Sternocleidomastoid (tissue), 1 donor: ENCODE results near the gene MAP3K5.

DNA sequence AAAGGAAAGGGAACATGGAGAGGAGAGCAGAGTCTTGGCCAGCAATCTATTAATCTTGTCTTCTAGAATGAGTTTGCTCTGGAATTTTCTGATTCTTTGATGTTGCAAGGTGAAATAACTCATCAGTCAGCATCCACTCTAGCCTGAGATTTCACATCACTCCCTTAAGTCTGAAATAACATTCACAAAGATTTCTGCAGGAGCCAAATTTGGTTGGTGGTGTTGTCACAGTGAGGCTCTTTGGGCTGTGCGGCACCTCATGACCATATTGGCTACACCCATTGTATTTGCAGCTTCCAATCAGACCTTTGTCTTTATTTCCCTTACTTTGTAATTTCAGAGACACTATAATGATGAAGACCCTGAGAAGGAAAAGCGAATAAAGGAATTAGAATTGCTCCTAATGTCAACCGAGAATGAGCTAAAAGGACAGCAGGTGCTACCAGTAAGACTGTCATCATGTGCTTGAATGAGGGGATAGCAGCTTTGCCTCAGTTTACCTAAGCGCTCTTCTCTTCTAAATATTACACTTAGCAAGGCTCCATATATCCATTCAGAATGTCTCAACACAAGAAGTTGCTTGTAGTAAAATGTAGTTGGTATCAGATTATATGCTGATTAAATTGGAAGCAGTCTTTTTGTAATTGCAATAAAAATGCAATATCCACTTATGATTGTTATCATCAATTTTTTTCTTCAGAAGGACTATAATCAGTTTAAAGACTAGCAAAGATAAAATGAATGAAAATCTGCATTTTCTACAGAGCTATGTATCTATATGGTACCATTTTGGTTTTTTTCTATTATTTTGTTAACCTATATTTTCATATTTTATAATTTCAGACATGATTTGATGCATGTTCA, 13.1 kb downstream of the MYB start:
- PRO-cap, result no peak

DNA sequence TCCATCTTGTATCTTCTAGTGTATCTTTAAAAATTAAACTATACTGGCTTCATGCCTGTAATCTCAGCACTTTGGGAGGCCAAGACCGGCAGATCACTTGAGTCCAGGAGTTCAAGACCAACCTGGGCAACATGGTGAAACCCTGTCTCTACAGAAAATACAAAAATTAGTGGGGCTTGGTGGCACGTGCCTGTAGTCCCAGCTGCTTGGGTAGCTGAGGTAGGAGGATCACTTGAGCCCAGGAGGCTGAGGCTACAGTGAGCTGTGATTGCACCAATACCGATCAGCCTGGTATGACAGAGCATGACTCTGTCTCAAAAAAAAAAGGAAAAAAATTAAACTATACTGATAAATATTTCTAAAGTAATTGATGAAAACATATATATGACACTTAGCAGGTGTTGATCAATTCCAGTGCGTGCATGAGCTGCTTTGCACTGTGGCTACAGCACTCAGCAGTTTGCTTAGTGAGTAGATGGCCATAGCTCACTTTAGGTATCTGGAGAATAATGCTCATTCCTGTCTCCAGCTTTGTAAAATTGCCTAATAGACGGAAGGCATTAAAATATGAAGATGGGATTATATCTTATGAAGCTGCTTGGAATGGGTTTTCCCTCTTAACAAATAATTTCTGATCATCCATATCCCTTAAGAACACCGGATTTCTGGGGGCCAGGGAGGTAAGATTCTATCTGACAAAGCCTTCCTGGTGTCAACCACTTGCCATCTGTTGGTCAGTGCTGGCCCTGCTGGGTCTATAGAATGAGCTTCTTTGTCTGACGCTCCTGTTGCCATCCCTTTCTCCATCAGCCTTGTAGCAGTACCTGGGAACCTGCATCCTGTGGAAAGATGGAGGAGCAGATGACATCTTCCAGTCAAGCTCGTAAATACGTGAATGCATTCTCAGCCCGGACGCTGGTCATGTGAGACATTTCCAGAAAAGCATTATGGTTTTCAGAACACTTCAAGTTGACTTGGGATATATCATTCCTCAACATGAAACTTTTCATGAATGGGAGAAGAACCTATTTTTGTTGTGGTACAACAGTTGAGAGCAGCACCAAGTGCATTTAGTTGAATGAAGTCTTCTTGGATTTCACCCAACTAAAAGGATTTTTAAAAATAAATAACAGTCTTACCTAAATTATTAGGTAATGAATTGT, 36.3 kb downstream of the MYB start:
- PRO-cap, result no peak

DNA sequence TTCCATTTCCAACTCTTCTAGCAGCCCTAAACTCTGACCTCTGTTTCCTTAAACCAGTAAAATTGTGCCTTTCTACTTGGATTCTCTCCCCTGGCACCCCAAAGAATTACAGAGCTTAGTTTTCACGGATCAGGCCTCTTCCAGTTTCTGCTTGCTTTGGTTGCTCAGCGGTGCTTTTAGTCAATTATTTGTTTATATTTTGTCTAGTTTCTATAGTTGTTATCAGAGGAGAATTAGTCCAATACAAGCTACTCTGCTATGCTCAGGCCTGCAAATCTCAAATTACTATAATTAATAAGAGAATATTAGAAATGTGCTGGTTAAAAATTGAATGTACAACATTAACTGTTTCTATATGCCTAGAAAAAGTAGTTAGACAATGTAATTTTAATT, 55.8 kb downstream of the PDE7B start:
- PRO-cap, result no peak

GRCh38 chr6:135956517-135956857, 105.0 kb downstream of the PDE7B start:
- PRO-cap, result no peak

DNA sequence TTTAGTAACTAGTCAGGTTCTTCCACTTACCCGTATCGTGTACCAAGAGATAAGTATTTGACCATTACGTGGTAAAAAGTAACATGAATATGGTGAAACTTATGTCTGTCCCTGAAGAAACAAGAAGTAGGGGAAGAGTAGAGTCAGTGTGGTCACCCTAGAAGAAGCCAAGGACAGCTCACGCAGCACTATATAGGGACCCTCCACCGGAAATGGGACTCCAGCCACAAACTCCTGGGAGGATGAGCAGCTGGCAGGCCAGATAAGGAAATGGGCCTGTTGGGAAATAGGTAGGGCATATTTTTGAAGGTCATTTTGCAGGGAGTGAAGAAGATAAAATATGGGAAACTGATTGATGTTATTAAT, 123.2 kb downstream of the MAP7 start:
- PRO-cap, result no peak

DNA sequence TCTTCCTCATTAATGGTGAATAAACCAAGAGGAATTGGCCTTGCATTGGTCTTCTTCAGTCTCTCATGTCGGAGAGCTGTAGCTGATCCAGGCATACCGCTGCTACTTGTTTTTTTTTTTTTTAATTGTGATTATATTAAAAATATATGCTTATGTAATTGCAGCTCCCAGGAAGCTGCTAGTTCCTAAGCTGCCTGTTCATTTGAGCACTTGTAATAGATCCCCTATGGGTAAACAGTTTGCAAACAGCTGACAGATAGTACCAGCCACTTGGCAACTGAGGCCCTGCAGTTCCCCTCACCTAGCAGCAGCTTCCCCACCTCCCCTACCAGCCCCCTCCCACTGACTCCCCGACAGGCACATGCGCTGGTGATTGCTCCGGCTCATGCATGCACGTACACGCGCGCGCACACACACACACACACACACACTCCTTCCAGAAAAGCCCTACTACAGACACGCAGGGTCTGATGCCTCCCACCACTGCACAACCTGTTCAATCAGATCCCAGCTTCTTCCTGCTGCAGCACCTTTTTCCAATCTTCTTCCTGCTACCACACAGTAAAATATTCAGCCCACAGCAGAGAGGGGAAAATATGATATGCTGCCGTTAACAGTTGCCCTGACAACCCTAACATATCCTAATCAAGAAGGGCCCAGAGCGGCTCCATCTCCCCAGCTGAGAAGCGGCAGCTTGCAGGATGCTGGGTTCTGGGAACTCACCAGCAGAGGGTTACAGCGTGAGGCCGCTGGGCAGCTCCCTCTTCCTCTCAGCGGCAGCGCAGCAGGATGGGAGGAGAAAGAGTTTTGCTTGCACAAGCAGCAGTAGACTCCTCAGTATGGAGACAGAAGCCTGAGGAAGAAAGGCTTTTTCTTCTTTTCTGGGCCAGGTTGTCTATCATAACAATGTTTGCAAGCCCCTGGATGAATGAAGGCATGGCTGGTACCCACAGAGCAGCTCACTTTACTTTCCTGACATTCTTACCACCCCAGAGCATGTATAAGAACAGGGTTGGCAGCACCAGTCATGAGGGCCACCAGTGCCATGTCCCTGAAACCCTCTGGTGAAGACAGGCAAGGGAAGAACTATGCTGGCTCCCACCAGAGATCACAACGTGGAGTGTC, 24.0 kb downstream of the MAP7 start:
- PRO-cap, result no peak

- PRO-cap, result no peak
Measured at GRCh38 chr6:136662340-136662959, 112.2 kb upstream of the MAP7 start.

GRCh38 chr6:136753416-136754147, 38.7 kb downstream of the MAP3K5 start:
- PRO-cap, result no peak

DNA sequence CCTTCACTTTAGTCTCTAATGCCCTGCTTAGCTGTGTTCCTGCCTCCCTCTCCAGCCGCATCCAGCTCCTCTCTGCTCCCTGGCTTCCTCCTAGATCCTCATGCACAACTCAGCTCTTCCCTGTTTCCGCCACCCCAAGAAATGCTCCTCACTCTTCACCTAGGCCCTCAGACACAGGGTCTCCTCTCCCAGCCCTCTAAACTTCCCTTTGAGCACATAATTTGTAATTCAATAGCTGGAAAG, 37.2 kb downstream of the MAP3K5 start:
- PRO-cap, result no peak

DNA sequence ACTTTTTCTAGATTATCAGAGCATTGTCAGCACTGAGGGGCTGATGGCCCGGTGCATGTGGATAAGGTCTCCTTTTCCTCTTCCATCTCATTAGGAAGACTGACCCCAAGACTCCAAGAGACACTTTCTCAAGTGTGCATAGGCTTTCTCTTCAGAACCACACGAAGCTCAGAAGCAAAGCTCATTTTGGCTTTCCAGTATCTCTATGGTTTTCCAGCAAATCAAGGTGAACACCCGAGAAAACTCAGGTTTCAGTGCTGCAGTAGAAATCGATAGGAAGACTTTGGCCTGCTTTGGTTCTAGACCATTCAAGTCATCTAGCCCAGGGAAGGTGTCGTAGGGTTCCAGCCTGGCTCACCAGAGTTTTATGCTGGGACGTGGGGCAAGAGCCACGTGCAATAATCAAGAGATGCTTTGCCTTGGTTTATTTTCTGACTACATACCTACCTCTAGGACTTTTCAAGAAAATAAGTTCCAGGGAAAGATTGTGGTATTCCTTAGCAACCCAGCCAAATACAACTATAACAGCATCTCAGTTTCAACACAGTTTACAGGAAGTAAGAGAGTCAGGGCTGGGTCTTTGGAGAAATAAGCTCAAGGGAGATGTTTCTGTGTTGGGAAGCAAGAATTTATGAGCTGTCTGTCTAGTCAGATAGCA, 35.4 kb downstream of the MAP3K5 start:
- PRO-cap, result no peak

DNA sequence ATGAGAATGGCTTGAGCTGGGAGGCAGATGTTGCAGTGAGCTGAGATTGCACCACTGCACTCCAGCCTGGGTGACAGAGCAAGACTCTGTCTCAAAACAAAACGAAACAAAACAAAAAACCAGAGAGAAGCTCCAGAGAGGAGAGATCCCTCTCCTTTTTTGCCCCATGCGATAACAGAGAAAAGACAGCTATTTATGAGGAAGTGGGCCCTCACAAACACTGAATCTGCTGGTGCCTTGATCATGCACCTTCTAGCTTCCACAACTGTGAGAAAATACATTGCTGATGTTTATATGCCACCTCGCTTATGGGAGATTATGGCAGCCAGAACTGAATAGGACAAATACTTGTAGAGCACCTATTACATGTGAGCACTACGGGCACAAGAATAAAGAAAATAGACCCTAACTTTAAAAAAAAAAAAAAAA, 31.4 kb downstream of the MAP3K5 start:
- PRO-cap, result no peak

DNA sequence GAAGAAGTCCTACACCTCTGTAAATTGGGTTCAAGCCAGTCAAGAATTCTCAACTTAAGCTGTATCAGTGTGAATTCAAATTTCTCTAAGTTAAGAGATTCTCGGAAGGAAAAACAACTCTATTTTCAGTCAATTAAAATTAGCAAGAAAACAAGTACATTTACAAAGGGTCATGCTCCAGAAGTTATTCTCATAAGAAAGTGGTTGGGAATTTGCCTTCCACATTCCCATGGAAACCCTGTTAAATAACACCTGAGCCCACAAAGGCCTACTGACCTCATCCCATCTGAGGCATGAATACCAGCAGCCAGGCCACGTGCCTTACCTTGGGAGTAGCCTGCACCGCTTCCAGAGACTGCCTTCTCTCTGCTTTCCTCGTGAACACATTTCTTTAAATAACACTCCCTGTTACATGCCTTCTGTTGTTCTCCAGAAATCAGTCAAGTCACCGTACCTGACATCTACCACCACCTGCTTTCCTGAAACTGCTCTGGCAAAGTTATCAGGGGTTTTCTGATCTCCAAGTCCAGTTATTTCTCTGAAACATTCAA, 19.3 kb downstream of the MAP3K5 start:
- PRO-cap, result no peak

DNA sequence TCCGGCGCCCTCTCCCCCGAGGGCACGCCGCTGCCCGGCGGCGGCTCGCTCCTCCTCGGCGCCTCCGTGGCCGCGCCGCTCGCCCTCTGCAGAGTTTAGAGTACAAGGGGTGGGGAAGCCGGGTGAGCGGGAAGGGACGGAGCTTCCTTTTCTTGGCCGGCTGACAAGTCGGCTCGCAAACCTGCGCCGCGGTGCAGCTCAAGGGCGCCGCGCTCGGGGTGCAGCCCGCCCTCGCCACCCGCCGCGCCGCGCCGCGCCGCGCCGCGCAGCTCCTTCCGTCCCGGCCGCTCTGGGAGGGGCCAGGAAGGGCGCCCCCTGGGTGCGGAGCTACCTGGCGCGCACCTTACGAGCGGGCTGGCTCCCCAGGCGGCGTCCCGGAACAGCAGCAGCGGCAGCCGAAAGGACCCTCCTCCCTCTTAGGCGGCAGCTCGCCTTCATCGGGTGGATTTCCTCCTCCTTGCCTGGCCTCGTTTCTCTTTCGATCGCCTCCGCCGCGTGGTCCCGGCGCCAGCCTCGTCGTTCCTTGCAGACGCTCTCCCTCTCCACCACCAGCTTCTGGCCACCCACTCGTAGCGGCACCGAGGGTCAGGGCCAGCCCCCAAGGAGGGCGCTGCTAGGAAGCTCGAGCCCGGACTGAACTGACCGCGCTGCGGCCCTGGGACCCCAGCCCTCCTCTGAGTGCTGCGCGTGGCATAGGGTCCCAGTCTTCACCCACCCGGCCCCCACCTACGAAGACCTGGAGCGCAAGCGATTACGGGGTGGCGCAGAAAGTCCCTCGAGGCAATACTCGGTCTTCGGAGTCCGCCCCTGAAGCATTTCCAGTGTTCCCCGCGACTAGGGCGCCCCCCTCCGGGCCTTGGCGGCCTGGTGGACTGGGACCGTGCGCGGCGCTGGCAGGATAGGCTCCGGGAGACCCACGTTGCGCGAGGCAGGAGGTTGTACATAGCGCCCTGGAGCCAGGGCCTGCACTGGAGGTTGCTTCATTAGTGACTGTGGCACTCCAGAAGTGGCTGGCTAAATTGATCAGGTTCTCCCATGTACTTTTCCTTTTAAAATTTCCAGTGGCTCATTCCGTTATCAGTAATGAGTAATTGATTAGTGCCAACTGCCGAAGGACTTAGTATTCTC, at the start of gene MAP3K5:
TSS of gene MAP3K5 (minus strand) at position 175 of the 1,128 bp plus-strand sequence.
- PRO-cap, result bidirectional peak, plus-strand start at position 346 of the sequence, minus-strand start at position 97 of the sequence; unidirectional peak, minus-strand start at position 785 of the sequence

DNA sequence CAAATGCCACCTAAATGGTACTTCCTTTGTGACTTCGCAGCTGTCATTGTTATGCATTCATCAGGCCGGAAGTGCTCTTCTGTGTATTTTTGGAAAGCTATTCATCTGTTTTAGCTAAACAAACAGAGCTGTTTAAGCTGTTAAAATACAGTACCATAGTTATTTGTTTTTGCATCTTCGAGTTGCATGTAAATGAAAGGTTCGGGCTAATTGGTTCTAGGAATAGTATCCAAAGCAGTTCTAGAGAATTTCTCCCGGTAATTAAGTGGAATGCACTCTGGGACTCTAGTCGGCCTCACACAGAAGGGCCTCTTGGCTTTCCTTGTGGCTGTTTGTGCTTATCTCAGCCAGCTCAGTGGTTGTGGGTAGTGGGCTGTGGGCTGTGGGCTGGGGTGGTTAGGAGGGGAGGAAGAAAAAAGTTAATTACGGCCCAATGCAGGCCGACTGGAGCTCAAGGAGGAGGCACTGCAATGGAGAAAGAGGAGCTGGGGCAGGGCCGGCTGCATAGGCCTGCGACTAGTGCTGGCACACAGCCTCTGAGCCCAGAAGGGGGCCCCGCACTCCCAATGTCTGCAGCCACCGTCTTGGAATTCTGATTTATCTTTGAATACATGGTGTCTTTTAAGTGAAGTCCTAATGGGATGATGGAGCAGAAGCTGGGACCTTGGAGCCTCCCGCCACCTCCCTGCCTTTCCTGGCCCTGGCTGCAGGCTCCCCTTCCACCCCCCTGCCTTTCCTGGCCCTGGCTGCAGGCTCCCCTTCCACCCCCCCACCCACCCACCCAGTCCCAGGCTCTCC, 35.0 kb downstream of the SLC35D3 start:
- PRO-cap, result no peak

DNA sequence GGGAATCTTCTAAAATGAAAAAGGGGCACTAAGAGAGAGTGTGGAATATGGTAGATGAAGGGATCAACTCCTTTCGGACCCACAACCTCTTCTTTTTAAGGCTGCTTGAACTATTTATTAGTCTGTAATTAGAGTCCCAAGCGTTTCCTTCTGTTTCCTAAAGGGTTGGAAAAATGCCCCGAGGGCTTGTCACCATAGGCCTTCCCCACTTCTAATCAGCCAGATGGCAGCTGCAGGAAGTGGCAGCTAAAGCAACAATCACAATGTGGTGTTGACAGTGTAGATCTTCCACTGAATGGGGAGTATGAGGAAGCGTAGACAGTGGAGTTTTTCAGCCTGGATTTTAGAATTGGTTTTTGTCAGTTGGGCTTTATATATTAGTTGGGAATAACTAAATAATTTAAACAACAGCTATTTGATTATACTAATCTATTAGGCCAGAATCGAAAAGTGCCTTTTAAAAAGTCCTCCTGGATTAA, 40.6 kb downstream of the SLC35D3 start:
- PRO-cap, result no peak

DNA sequence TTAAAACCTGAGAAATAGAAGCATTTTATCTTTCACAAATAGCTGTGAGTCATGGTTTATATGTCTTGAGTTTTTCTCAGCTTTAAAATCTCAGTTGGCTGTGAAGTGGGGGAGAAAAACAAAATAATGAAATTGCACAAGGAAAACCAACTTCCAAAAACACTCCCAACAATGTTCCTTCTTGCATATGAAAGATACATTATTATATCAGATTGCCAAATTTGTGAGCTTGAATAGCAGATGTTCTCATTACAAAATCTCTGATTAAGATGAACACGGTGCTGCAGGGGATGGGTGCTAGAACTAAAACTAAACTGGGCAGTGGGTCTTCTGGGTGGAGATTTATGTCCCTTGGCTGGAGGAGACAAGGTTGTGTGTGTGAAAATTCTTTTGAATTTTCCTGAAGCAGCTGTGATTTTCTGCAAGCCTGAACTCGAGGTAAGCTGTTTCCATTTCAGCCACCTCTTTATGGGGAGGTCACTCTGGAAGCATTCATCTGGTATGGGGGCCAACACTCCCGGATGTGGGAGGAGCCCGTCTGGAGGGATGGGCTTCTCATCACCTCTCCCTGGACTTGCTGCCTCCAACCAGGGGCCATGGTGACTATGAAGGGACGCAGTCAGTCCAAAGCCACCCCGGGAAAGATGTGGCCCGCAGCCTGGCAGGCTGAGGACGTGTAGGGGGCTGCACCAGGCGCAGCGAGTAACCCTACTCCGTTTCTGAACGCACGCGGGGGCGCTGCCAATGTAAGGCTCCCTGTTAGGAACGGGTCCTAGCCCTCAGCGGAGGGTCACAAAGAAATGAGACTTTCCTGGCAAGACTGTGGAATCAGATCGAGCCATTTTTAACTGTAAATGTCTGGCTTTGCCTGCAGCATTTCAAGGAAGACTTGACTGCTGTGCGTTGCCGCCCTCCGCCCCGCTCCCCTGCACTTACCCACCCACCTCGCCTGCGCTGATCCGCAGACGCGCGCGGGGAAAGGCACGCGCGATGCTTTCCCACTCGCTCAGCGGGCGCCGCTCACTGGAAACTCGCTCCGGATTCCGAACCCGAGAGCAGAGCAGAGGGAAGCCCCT, 55.3 kb downstream of the IL20RA start:
- PRO-cap, result no peak

DNA sequence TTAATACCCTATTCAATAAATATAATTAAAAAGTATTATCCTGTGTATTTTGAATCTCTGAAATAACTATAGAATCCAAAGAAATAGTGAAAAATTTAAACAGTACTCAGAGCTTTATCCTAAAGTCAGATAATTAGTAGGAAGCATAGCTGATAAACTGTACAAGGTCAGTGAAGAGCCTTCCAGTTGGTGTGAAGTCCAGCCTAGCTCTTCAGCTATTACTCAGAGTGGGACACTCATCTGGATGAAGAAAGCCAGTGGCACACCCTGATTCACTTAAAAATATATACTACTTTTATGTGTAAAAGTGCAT, 3.1 kb downstream of the IFNGR1 start:
- PRO-cap, result no peak

DNA sequence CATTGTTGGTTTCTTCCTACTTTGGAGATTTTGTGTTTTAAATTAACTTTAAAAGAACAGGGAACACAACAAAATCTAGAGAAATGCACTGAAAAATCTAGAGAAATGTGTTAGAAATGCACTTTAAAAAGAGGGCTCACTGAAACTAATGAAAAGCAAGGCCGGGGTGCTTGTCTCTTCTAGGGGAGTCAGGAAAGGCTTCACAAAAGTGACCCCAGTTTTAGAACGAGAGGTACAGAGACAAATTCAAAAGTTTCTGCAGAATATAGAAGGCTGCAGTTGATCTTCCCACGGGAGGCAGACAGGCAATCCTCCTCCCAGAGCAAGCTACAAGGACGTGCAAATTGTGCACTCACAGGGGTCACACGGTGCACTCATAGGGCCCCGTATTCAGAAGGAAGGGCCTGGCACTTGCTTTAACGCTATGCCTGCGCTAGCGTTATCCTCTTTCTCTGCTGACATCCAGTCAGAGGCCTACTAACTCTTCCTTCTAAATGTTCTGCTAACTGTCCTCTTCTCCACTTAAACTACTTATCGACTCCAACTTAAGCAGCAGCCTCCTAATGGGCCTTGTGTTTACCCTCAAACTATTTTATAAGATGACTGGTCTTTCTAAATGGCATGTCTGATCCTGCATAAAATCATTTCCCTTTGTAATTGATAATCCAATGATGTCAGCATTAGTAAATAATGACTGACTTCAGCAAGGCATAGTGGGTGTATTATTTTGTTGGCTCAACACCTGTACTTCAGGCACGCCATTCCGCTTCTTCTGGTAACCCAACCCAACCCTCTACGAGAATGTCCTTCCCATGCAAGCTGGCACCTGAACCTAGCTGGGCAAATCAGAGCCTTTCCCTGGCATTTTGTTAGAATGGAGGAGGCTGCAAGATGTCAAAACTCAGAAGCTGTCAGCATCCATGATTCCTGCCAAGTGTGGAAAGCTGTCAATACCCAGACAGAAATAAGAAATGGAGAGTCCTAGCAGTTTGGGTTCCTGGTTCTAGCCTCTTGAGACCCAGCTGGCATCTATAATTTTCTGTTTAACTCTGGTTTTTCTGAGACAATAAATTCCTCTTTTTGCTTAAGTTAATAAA, 2.2 kb downstream of the IFNGR1 start:
- PRO-cap, result bidirectional peak, plus-strand start at position 445 of the sequence, minus-strand start at position 457 of the sequence; bidirectional peak, plus-strand start at position 864 of the sequence, minus-strand start at position 774 of the sequence

GRCh38 chr6:137233722-137234061, 14.5 kb upstream of the IFNGR1 start:
- PRO-cap, result no peak

DNA sequence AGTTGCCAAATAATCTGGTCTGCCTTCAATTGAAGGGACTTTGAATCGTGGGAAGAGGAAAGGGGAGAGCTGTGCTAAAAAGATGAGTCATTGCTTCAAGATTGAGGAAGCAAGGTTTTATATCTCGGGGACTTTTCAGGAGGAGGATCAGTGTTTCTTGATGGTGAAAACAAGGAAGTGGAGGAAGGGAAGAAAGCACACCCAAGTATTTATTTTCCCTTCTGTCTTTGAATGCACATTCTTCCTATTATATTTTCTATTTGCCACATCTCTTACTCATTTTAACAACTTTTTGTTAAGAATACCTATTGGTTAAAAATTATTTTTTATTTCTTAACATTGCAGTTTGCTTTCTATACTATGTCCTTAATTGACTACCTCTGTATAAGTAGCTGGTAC, 14.9 kb upstream of the IFNGR1 start:
- PRO-cap, result no peak